ENCODE measurements around the genes TNNT2 and TIMM17A.

DNA sequence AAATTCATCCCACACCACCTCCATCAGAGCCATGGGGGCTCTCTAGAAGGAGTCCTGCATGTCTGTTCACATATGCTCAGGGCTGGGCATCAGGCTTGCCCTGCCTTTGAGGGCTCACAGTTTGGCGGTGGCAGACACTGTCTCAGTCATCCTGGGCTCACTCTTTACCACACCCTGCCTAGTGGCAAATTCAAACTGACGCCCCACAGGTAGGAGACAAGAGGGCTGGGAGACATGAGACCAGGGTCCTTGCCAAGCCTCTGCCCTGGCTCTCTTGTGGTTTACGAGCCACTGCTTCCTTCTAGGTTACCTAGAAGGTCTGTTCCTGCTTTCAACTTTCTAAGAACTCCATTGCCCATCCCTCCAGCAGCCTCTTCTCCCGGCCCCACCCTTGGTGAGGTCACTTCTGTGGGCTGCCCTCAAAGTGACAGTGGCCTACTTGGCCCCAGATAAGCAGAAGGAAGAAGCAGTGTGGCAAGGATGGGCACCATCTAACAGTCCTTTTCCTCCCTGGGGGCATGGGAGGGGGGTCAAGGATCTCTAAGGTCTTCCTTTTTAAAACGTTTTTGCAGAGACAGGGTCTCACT, 10.4 kb downstream of the KIF21B start:
- RRBS = no CpG with 5 or more reads among the region's 5 CpGs

DNA sequence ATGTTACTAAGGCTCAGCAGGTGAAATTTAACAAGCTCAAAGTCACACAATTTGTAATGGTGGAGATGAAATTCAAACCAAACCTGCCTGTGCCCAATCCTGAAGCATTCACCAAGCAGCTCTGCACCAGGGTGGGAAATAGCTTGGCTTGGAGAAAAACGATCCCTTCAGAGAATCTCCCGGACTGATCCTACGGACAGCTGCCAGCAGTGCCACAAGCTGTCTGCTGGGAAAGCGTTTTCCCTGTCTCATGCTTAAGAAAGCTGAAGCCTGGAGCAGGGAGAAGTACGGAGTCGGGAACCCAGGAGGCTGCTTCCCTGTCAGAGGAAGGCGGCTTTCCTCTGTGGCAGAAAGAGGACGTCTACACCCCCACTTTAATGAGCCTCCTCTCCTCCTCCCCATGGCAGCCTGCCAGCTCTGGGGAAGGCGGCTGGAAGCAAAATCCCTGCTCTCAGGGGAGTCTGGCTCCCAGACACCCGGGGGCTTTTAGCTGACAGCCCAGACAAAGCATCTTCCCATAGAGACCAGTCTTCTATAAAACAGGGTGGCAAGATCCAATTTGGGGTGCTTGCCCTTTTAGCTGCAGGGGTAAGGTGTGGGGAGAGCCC, 7.3 kb downstream of the KIF21B start:
- RRBS = no CpG with 5 or more reads among the region's 10 CpGs

DNA sequence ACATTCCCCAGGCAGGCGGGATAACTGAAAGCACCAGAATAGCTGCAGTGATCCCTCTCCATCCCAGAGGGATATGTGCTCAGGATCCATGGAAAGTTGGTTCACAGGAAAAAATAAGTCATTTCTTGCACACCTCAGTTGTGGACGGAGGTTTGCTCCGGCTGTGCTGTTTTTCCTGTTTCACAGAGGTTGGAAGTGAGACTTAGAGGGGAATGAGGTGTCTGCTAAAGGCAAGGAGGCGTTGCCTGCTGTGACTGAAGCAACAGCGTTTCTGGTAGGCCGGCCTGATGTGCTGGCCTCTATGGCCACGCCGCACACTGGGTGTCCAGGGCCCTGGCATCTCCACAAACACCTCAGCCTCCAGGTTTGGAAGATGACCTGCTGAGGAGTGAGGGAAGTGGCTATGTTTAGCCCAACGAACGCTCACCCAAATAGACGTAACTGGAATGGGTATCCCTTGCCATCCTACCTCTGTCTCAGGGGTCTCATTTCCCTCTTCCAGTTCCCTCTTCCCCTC, 12.1 kb downstream of the CACNA1S start:
- RRBS = no CpG with 5 or more reads among the region's 11 CpGs

- RRBS = 2% methylated on average over 12 of the region's 47 CpGs
These were observed 17.0 kb upstream of the TMEM9 start for GRCh38 chr1:201171072-201171784.

DNA sequence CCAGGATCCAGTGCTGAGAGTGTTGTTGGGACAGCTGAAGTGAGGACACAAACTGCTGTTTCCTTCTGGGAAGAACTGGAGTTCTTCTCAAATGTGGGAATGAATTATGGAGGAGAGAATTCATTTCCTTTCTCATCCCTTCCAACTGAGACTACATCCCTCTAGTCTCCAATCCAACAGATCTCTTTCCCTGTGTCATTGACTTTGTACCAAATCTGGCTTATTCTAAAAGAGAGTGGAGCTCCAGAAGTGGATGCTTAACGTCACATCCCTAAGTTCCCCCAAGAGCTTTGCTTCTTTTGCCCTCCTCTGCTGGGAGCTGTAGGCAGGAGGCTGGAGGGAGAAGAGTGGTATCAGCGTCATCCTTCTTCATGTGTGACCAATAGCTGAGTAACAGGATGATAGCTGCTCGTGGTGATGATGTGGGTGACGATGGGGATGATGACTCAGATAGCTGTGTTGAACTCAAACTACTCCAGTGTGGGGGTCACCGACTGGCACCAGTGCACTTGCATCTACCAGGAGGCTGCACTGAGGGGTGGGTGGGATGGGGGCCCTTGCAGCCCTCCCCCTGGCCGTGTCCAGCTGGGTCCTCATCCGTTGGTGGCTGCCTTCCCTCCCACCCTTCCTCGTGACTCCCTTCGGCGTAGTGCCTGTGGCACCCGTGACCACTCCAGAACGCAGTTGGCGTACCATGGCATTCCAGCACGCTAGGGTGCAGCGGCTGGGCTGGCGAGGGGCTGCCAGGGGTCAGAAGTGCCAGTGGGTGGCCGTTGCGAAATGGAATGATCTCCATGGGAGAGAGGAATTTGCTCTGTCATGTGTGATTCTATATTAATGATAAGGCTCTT, 1.0 kb downstream of the IGFN1 start:
- RRBS = no CpG with 5 or more reads among the region's 18 CpGs

GRCh38 chr1:201307739-201308514, 24.6 kb downstream of the PKP1 start:
- RRBS = no CpG with 5 or more reads among the region's 12 CpGs

DNA sequence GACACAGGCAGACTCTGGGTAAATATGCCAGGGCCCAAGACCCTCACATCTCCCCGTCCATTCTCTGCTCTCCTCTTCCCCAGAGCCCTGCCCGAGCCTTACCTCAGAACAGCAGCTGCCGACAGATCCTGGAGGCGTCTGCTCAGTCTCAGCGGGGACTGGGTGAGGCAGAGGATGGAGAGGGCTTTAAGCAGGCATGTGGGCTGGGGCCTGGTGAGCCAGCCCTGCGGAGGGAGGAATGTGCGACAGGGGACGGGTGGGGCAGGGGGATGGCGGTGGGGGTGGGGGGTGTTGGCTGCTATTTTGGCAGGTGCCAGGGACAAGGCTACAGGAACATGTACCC, at the start of gene TNNT2:
Gene TNNT2, minus strand, starts transcription at position 160 of the 343 bp plus-strand sequence.
- RRBS = no CpG with 5 or more reads among the region's 9 CpGs

- RRBS = no CpG with 5 or more reads among the region's 6 CpGs
These were observed 14.0 kb downstream of the CSRP1 start for GRCh38 chr1:201492885-201493456.

GRCh38 chr1:201499997-201500282, 7.0 kb downstream of the CSRP1 start:
- RRBS = no CpG with 5 or more reads among the region's 2 CpGs

DNA sequence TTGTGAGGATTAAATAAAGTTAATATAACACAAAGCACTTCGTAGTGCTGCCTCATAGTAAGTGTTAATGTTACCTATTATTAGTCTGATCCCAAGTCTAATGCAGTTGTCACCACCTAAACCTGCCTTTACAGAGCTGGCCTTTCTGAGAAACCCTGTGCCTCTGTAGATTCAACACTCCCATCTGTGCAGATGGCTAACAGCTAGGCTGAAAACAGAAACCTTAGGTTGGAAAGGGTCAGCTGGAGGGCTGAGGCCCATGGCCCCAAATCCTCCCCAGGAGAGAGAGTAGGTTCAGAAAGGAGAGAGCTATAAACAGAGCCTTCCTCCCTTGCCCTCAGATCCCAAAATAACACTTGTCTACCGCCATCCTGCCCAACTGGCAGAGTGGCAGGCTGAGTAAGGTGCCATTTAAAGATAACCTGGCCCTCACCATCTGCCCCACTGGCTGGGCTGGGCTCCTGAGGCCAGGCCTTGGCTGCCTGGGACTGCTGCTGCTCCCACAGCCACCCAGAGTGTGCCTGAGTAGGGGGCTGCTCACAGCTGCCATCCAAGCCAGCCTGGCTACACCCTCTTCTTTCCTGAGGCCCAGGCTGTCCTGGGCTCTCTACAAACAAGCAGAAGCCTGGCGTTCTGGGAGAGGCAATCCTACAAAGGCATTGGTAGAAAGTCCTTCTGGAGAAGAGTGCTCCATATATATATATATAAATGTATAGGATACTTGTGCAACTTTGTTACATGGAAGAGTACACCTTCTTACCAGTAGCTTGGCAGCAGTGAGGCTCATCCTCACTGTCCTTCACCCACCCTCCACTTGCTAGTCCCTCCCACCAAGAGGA, 4.2 kb upstream of the SHISA4 start:
- RRBS = no CpG with 5 or more reads among the region's 3 CpGs

GRCh38 chr1:201916497-201917216, 28.0 kb downstream of the SHISA4 start:
- RRBS = 2% methylated on average over 3 of the region's 12 CpGs

DNA sequence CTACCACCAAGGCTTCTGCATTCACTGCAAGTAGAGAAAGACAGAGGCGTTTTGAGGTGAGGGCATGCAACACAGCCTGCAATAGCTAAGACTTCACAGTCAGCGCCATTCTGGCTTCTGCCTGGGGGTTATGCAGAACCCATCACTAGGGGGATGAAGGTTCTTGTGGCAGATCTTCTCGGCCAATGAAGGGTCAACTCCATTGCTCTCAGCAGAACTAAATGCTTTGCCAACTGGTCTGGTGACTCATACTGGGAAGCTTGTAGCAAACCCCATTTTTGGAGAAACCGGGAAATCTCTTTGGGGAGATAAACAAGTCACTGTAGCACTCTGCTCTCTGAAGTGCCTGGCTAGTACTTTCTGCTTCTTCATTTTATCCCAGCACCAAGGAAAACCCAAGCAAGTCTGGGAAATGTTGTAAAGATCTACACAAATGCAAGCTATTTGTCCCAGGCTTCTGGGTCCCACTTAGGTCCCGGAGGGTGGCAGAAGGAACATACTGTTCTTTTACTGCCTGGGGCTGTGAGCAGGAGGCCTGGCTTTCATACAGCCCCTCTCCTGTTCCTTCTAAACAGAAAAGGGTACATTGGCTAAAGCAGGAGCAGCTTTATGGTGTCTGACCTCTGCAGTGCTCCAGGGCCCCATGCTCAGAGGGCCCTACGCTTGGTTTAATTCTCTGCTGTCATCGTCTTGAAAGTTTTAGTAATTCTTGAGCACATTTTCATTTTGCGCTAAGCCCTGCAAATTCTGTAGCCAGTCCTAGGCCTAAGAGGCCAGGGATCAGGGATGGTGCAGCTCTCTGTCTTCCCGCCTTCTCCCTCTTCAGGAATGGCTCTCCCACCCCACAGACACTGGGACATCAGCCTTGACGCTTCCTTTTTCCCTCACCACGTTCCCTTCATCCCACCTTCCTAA, 28.8 kb downstream of the LMOD1 start:
- RRBS = no CpG with 5 or more reads among the region's 11 CpGs

DNA sequence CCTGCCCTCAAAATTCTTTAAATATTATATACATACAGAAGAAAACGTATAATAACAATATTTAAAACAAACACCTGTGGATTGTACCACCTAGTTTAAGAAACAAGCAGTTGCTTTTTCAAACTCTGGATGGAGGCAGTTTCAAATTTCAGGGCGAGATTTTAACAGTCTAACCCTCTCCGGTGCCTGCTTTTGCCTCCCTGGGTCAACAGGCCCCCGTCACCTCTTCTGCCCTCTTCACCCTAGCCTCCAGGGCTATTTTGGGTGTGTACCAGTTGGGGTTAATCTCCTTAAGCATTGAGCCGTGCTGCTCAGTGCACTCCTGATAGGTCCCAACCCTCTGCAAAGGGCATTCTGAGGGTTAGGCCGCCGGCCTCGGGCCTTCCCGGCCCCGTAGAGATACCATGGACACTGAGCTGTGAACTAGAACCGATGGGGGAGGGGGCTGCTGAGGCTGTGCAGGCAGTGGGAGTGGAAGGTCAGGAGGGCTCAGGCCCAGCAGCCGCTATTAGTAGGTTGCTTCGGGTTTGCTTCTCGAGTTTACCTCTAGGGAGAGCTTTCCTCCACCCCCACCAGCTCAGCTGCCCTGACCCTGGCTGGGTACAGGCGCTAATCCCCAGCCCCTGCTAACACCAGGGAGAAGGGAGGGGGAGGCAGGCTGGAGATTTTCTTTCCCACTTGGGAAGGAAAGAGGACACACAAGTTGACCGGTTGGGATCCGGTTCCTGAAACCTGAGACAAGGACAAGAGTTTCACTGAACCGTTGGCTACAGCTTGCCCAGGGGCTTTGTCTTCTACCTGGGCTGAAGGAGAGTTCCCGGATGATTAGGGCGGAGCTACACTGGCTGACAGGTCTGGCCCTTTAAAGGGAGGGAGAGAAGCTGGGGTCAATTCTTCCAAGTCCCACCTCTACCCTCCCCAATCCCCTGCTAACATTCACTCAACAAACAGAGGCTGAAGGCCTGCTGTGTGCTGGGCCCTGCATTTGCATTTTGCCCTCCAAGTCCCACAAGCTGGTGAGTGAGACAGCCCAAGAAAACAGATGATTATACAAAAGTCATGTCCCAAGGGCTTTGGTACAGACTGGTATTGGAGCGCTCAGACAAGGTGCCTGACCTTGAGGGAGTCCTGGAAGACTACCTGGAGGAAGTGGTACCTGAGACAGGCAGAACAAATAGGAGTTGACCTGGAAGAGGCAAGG, 4.7 kb downstream of the LMOD1 start:
- RRBS = 62% methylated on average over 2 of the region's 21 CpGs

DNA sequence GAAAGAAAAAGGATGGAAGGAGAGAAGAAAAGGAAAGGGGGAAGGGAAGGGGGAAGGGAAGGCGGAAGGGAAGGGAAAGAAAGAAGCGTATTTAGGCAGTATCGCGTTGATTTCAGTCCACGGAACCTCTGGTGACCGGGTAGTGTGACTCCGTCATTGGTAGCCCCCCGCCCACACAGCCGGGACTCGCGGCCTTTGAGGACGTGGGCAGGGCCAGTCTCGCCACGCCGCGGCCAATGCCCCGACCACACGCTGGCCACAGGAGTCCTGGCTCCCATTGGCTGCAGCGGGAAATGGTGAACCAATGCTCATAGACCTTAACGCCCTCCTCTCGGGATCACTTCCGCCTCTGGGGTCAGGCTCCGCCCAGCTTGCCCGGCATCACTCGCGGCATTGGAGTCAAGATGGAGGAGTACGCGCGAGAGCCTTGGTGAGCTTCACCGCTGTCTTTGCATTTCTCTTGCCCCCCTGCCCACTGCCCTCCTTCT, at the start of gene TIMM17A:
Gene TIMM17A, plus strand, starts transcription at position 381 of the 488 bp plus-strand sequence.
- RRBS = no CpG with 5 or more reads among the region's 30 CpGs

DNA sequence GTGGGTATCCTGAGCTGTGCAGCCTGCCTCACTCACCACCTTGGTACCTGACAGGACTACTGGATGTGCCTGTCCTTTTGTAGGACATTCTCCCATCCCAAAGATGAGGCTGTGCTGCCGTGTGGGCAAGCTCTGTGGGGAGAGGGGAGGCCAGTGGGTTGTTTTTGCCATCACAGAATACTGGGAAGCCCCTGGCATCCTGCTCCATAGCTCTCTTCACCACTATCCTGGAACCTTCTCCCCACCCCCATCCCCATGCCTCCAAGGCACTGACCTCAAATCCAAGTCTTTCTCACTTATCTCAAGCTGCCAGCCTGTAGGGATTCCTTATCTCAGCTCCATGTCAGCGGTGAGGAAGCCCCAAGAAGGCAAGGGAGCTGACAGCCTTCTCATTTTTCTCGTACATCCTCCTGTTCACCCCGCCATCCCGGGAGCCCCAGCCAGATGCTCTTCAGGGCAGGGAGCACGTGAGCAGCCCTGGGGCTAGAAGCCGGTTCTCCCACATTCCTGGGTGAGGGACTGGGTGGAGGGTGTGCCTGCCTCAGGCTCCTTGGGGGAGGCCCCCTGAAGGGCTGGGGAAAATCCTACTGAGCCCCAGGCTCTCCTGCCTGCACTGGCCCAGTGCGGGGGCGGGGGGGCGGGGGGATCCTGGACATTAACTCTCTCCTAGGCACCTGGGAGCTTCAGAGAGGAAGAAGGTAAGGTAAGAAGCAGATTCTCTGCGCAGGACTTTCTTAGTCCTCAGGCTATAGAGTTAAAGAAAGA, 2.4 kb upstream of the ELF3 start:
- RRBS = 50% methylated on average over 3 of the region's 11 CpGs

GRCh38 chr1:202031166-202031531, 20.8 kb downstream of the ELF3 start:
- RRBS = no CpG with 5 or more reads among the region's 3 CpGs

DNA sequence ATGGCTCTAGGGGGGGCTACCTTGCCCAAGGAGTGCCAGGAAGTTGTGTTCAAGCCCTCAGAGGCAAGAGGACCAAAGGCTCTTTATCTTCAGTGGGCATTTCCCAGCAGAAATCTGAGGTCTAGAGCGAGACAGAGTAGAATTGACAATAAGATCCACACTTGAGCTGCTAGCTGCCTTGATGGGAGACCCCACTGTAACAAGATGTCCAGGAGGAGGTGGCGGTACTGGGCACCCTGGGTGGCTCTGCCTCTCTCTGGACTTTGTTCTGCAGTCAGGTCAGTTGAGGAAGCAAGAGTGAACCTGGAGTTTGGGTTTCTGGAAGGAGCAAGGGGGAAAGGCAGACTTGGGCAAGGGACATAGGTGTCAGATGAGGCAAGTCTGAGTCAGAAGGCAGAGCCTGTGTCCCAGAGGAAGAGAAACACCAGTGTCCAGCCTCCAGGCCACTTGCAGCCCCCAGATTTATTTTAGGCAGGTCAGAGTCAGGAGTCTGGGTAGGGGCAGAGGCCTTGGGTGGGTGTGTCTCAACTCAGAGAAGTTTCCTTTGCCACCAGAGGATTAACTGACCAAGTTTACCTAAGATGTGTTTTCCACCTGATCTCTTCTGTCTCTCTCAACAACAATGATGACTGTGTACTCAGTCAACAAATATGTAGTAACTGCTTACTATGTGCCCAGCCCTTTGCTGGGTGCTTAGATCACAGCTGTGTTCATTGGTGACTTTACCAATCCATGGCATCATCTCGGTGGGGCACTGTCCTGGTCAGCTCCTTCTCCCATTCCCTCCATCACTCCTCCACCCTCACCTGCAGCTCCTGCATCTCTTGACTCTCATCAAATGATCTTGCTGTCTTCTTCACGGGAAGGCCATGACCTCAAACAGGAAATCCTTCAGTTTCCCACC, 36.5 kb downstream of the ELF3 start:
- RRBS = no CpG with 5 or more reads among the region's 4 CpGs

DNA sequence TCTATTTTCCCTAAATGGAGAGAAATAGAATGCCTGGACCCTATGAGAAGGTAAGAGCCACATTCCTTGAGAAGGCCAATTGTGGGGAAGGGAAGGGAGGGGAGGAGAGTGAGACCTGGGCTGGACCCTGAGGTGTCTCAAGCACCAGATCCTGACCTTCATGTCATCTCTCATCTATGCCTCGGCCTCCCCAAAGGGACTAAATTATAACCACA, 34.2 kb upstream of the GPR37L1 start:
- RRBS = no CpG with 5 or more reads among the region's 1 CpG

- RRBS = no CpG with 5 or more reads among the region's 10 CpGs
These were observed 6.8 kb downstream of the PTPN7 start for GRCh38 chr1:202153407-202154296.

DNA sequence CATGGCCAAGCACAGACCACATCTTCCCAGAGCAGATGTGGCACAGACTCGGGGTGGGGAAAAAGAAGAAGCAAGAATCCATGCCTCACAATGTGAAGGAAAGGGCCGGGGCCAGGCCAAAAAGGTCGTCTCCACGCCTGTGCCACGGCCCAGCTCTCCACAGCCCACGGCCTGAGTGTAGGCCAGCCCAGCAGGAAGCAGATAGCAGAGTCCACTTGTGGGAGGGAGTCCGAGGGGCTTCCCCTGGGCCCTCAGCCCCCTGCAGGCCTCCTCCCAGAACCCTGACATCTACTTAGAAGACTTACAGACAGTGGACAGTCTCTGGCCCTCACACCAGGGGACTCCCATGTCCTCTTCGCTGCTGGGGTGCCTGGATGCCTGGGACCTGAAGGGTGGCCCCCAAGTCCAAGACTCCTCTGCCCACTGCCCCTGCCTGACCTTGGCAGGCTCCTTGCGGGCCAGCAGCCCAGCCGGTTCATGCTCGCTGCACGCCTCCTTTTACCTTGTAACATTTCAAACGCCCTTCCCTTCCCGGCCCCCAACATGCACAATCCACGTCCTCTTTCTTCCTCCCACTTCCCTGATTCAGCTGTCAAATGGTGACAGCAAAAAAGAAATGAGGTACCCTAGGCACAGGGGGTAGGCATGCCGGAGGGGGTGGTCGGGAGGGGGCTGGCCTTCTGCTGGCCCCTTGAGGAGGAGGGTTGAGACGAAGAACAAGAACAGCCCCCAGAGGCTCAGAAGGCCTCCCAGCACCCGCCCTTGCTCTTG, 865 bp upstream of the PTPN7 start:
- RRBS = 55% methylated on average over 6 of the region's 19 CpGs

Data from aortic smooth muscle cell (primary cell).